ENCODE data around the genes TFDP2 and ATR.

DNA sequence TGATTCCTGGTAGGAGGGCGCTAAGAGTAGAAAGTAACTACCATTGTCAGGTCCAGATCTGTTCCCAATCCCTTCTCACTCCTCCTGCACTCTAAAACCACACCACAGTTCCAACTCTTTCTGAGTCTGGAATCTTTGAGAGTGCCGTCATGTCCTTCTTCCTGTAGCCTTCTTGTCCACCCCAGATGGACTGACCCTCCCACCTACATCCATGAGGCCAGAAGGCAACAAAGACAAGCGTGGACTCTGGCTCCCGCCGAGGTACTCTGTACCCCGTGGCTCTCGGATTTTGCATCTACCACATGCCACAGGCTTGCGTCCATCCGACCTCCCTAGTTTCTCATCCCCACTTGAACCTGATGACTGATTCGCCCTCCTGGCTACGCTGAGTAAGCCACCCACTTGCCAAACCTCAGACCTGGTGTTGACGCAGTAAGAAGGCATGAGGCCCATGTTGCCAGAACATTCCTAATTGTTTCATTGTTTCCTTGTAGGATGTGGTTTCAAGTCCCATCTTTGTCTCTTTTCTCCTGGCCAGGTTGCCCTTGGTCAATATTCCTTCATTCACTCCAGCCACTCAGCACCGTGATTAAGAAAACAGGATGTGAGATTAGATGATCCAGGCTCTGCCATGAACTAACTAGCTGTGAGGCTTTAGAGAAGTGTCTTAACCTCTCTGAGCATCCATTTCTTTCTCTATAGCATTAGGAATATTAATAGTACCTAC lies 1.1 kb upstream of the ZBTB38 start:
- RRBS, result no CpG with 5 or more reads among the region's 13 CpGs

- RRBS, result no CpG with 5 or more reads among the region's 4 CpGs
Observed at GRCh38 chr3:141401700-141401871, 33.3 kb downstream of the ZBTB38 start.

DNA sequence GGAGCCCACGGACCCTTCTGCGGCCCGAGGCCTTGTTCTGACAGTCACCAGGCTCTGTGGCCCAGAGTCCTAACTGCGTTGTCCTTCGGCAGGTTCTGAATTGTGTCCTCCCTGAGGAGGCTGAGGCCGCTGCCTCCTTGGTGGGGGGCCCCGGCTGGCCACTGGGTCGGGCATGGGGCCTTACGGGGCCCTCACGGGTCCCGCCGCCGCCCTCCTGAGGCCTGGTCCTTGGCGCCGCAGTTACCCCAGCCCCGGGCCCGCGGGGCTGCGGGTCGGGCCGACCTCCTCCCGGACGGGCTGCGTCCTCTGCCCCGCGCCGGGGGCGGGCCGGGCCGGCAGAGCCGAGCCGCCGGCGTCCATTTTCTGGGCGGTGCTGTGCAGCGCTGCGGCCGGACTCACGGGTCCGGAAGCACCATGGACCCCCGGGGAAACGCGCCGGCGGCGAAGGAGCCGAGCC lies 33.7 kb downstream of the ZBTB38 start:
- RRBS, result 2% methylated on average over 20 of the region's 47 CpGs

DNA sequence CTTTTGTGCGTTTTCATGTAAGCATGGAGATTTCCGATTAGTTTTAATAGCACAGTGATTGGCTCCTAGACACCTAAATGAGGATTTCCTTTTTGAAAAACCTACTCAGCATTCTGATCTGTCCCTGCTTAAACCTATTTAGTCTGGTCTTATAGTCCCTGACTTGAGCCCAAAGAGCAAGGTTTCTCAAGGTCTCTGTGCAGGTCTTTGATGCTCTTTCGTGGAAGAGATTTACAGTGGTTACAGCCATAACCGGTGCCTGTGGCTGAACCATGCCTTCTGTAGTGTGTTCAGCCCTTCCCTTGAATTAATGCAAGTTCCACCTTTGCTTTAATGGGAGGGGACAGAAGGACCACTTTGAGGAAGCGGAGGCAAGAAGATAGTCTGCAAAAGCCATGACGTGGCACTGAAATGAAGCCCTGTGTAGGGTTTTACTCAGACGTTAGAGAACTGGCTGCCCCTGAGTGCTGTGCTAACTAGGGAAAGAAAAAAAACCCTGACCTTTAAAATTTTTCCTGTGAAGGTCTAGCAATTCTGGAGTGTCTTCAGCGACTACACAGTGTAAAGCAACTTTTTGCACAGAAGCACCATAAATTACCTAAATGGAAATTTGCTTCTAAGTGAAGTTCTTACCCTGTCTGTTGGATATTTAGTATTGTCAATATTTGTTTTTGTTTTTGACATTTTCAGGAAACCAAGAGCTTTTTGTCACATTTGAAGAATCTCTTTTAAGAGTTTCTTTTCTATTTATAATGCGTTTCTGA lies 43.1 kb downstream of the ZBTB38 start:
- RRBS, result no CpG with 5 or more reads among the region's 9 CpGs

DNA sequence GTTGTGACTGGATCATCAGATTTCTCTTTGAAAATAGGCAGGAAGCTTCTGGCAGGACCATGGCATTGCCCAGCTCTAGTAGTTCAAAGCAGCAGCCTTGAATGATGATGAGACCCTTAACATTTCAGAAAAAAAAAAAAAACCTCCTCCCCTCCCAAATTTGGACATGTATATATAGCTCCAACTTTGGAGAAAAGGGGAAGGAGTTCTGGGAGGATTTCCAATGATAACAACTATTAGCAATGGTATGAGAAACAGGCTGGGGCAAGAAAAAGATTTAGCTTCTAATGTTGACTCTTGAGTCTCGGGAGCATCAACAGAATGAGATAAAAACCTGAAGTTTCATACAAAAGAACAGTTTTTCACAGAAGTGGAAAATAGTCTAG lies 44.9 kb upstream of the RASA2 start:
- RRBS, result no CpG with 5 or more reads among the region's 1 CpG

GRCh38 chr3:141549460-141550324 lies 62.9 kb downstream of the RASA2 start:
- RRBS, result no CpG with 5 or more reads among the region's 2 CpGs

DNA sequence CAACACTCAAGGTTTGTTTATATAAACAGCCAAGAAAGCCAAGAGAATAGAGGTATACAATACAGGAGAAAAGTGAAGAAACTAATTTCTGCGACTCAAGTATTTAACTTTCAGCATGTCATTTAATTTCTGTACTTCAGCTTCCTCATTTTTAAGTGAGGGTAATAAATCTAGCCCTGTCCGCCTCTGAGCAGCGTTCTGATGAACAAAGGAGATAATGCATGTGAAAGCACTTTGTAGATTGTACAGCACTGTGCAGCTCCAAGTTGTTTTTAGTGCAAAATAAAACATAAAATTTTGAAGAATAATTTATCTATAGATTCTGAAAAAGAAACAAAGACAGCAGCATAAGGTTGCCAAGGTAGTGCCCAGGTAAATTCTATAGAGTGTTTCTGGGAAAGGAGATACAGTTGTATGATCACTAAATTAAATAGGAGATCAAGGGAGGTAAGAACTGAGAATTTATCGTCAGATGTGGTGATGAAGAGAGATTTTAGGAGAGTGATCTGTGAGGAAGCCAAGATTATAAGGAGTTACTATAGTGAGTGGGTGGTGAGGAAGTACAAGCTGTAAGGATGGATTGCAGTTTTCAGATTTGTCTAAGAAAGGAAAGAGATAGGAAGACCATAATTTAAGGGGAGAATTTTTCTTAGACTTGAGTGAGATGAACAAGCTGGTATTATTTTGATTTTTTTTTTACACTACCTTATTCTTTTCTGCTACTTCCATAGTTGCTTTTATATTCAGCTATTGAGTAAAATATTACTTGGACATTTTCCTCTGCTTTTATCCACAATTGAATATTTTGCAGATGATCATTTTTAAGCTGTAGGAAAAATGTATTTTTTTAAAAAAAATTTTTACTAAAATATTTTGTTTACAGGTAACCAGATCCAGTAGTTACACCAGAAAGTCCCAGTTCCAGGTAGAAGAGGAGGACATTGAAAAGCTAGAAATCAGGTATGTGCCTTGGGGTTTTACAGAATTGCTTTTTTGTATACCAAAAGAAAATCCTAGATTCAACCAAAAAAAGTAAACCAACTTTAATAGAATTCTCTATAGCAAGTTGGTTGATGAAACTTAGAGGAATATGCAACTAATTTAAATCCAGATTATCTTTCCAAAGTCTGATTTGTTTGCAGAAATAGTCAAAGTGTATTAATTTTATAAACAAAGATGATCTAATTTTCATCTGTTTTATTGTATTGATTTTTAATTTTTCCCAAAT lies 71.6 kb downstream of the RASA2 start:
- RRBS, result no CpG with 5 or more reads among the region's 4 CpGs

GRCh38 chr3:141591834-141593174 lies 105.5 kb downstream of the RASA2 start:
- RRBS, result no CpG with 5 or more reads among the region's 2 CpGs

GRCh38 chr3:141710926-141711274 lies 27.2 kb upstream of the RNF7 start:
- RRBS, result no CpG with 5 or more reads among the region's 4 CpGs

DNA sequence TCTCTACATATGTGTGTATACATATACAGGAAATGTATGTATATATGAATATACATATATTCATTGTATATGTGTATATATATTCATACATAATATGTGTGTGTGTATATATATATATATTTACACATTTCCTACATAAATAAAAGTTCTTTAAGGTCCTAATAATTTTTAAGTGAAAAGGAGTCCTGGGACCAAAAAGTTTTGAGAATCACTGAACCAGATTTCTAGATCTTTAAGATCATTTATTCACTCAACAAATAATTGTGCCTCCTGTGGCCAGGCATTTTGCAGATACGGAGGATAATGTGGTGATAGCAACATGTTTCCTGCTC lies 542 bp upstream of the RNF7 start:
- RRBS, result no CpG with 5 or more reads among the region's 1 CpG

DNA sequence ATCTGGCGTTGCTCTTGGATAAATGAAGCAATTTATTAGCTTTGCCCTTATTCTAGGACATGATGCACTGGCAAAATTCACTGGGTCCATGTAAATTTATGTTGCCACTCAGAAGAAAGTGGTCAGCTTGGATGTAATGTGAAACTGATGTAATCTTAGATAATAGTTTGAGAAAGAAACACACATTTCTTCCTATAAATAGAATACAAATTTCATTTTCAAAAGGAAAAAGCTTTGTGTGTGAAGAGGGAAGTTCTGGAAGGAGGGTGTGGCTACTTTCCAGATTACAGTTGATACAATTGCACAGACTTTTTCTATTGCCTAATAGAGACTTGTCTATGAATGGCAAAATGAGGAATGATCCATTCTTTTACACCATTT lies 23.3 kb upstream of the ATP1B3 start:
- RRBS, result no CpG with 5 or more reads among the region's 1 CpG

- RRBS, result 3% methylated on average over 8 of the region's 10 CpGs
Observed at GRCh38 chr3:141876948-141877011, 337 bp downstream of the ATP1B3 start.

DNA sequence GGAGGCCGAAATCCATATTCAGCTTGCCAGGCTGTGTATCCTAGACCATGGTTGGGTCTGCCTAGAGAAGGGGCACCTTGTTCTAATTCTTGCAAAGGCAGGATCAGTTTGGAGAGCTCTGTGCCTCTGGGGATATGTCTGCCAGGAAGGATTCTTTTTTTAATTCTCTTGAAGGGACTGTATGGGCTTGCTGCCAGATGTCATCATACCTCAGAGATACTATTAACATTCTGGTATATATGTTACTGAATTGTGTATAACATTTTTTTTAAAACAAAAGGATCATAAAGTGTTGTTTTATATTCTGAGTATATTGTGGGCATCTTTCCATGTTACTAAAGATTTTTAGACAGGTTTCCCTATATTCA lies 2.4 kb downstream of the ATP1B3 start:
- RRBS, result no CpG with 5 or more reads among the region's 1 CpG

DNA sequence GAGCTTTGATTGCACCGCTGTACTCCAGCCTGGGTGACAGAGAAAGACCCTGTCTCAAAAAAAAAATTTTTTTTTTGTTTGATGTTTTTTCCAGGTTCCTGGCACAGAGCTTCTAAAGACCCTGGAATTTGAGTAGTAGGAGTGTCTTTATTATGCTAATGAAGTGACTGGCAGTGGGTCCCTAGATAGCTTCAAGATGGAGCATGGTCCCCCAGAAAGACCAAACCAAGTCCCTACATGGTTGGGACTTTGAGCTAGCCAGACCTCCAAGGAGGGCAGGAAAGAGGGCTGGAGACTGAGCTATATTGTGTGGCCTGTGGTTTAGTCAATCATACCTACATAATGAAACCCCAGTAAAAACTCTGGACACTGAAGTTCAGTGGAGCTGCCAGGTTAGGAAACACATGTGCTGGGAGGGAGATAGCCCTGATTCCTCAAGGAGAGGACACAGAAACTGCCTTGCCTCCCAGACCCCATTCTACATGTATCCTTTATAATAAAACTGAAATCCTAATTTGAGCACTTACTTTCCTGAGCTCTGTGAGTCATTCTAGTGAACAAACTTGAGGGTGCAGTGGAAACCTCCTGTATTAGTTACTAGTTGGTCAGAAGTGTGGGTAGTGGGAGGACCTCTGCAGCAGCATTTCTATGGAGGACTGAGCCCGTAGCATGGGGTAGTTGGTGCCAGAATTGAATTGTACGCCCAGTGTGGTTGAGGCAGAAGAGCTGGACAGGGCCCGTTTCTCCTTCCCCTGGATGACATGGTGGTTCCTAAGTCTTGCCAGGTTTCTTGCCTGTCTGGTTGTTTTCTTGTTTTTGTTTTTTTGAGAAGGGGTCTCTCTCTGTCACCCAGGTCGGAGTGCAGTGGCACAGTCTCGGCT lies 23.8 kb downstream of the ATP1B3 start:
- RRBS, result no CpG with 5 or more reads among the region's 6 CpGs

- RRBS, result no CpG with 5 or more reads among the region's 3 CpGs
Observed at GRCh38 chr3:141960360-141960652, 83.9 kb downstream of the ATP1B3 start.

DNA sequence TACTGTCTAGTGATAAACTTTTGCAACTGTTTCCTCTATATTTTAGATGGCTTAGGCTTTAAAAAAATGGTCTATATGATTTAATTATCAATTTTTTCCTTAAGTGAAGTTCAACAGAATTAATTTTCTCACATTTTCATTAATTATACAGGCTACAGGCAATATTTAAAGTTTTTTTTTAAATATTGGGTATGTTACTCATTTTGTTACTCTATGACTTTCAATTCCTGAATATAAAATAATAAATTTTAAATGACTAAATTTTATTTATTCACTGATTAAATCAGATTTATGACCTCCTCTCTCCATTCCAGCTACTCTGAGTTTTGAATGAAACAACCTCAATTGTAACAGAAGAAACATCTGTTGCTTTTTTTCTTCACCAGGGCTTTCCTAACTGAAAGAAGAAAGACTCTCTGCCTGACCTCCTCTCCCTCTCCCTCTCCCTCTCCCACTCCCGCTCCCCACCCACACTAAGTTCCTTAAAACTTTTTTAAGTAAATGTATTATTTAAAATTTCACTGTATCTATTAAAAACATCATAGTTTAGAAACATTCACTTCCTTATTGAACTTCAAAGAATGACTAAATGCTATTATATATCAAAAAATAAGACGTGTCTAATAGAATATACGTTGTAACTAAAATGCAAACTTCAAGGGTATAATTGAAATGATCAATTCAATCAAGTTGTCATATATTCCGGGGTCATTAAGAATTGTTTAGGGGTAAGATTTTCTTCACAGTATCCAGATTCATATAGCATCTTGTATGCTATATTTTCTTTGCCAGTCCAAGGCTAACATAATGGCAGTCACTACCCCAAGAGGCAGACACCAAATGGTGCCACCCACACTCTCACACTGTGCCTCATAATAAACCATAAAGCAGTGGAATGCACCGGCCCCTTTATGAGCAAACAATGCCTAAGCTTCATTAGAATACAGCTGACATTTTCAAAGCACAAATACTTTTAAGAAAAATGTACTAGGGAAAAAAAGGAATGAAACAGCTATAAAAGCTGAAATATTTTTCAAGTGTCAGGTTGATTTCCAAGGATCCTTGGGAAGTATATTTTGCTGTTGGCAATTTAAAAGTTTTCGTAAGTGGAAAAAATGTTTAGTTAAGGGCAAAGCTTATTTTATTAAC lies 121.9 kb downstream of the TFDP2 start:
- RRBS, result no CpG with 5 or more reads among the region's 6 CpGs

GRCh38 chr3:142148728-142149910 lies at the start of gene TFDP2:
Gene TFDP2, minus strand, starts transcription at chr3:142149544.
- RRBS, result 2% methylated on average over 7 of the region's 94 CpGs

DNA sequence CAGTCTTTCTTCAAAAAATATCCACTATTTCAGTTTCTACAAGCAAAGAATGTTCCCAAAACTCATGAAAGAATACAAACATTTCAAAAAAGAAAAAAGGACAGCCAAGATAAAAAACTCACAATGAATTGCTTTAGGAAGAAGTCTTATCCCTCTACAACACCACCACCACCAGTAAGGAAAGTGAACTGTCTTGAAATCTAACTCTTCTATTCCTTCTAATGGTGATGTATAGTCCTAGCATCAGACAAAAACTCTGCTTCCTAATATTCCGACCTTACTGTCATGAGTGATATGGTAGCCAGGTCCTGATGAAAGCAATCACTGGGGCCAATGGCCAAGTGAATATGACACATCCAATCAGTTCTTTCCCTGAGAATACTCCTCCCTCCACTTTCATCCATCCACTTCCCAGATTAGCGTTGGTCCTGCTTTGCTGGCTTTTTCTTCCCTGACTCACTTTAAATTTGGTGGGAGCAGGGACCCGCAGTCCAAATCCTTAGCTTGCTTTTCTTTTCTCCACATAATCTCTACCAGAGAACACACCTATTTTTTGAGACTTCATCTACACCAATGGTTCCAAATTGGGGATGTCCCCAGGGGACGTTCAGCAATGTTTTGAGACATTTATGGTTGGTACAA lies 14.7 kb downstream of the GK5 start:
- RRBS, result no CpG with 5 or more reads among the region's 4 CpGs

DNA sequence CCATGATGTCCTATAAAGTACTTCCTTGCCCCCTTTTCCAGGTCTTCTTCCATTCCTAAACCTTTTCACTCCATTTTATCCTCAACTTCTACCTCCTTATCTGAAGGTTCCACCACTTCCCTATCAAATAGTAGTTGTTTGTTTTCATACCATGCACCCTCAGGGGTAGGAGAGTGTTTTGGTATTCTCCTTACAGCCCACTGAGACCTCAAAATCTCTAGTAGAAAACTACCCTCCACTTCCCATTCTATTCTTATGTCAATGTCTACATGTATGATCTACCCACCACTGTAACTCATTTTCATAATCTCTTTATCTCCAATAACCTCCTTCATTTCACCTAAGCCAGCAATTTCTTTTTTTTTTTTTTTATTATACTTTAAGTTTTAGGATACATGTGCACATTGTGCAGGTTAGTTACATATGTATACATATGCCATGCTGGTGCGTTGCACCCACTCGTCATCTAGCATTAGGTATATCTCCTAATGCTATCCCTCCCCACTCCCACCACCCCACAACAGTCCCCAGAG lies 55.8 kb downstream of the XRN1 start:
- RRBS, result no CpG with 5 or more reads among the region's 2 CpGs

GRCh38 chr3:142577905-142579141 lies at the start of gene ATR:
Gene ATR, minus strand, starts transcription at chr3:142578733.
- RRBS, result 2% methylated on average over 21 of the region's 71 CpGs